K562 (cell line): Measurements from ENCODE around the genes CHRNA10, OR51L1, OR51V1 and OR56A1.

DNA sequence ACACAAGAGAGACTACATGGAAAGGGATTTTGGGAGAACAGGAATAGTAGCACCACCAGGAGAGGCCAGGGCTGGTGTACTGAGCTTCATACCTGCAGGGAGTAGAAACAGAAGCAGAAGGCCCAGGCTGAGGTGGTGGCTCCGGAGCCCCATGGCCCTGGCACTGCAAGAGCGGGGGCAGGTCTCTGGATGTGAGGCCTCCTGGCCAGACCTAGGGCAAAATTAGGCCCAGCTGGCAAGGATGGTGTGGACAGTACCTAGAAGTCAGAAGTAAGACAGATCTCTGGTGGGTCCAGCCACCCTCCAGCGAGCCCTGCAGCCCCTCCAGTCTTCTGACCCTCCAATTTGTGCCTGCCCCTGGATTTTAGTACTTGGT, at the start of gene CHRNA10:
Gene CHRNA10 (minus strand): TSS at position 225 of the 376 bp plus-strand sequence.
- RAMPAGE, long total RNA: no peak
- RRBS: no CpG with 5 or more reads among the region's 3 CpGs
PRO-cap:
- standard: no peak
- CoPRO, capped RNA only, 2 experiments: no peak in any of the 2 experiments
- CoPRO, capped and uncapped RNA, 2 experiments: no peak in any of the 2 experiments
- CoPRO, uncapped RNA only, 2 experiments: no peak in any of the 2 experiments
CAGE:
- cytosol, long polyA plus RNA: no peak
- long polyA plus RNA: no peak
- nucleolus, long total RNA: no peak
- nucleus, long polyA plus RNA: no peak

DNA sequence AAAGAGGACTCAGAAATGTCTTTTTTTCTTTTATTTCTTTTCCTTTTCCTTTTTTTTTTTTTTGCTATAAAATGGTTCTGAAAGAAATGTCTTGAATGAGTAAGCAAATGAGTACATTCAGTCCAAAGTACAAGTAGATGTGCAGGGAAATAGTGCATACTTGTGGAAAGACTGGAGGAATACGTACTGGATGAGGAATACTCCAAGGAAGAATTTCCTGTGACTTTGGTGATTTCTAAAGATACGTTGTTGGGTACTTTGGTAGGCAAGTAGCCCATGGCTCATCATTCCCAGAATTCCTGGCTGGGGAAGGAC, 4.6 kb upstream of the NUP98 start:
- RAMPAGE, long total RNA: no peak
- RRBS: no CpG with 5 or more reads among the region's 2 CpGs
PRO-cap:
- standard: no peak
- CoPRO, capped RNA only, 2 experiments: no peak in any of the 2 experiments
- CoPRO, capped and uncapped RNA, 2 experiments: no peak in any of the 2 experiments
- CoPRO, uncapped RNA only, 2 experiments: no peak in any of the 2 experiments
CAGE:
- cytosol, long polyA plus RNA: no peak
- long polyA plus RNA: no peak
- nucleolus, long total RNA: no peak
- nucleus, long polyA plus RNA: no peak

DNA sequence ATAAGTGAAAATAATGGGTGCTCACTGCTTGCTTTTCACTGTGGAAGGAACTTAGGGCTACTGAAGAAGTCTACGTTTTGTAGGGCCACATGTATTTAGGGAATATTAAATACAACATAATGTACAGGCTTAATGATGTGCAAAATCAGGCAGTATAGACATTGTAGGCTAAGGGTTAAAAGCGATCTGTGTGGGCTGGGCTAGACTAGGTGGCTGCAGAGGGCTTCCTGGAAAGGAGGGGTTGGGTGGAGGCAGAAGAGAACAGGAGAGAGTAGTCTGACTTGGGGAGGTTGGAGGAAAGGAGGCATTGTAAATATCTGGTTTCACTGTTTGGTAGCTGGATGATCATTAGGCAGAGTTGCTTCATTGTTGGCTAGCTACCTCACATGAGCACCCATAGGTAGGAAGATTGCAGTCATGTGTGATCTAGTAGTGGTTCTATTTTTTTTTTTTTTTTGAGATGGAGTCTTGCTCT, 5.4 kb downstream of the STIM1 start:
- RAMPAGE, long total RNA: no peak
- RRBS: no CpG with 5 or more reads among the region's 2 CpGs
PRO-cap:
- standard: unidirectional peak, plus-strand start at position 274 of the sequence
- CoPRO, capped RNA only, 2 experiments: no peak in any of the 2 experiments
- CoPRO, capped and uncapped RNA, 2 experiments: no peak in any of the 2 experiments
- CoPRO, uncapped RNA only, 2 experiments: no peak in any of the 2 experiments
CAGE:
- cytosol, long polyA plus RNA: no peak
- long polyA plus RNA: no peak
- nucleolus, long total RNA: no peak
- nucleus, long polyA plus RNA: no peak

GRCh38 chr11:3880565-3881147, 25.2 kb downstream of the STIM1 start:
- RAMPAGE, long total RNA: no peak
- RRBS: no CpG with 5 or more reads among the region's 5 CpGs
PRO-cap:
- standard: no peak
- CoPRO, capped RNA only, 2 experiments: no peak in any of the 2 experiments
- CoPRO, capped and uncapped RNA, 2 experiments: no peak in any of the 2 experiments
- CoPRO, uncapped RNA only, 2 experiments: no peak in any of the 2 experiments
CAGE:
- cytosol, long polyA plus RNA: no peak
- long polyA plus RNA: no peak
- nucleolus, long total RNA: no peak
- nucleus, long polyA plus RNA: no peak

DNA sequence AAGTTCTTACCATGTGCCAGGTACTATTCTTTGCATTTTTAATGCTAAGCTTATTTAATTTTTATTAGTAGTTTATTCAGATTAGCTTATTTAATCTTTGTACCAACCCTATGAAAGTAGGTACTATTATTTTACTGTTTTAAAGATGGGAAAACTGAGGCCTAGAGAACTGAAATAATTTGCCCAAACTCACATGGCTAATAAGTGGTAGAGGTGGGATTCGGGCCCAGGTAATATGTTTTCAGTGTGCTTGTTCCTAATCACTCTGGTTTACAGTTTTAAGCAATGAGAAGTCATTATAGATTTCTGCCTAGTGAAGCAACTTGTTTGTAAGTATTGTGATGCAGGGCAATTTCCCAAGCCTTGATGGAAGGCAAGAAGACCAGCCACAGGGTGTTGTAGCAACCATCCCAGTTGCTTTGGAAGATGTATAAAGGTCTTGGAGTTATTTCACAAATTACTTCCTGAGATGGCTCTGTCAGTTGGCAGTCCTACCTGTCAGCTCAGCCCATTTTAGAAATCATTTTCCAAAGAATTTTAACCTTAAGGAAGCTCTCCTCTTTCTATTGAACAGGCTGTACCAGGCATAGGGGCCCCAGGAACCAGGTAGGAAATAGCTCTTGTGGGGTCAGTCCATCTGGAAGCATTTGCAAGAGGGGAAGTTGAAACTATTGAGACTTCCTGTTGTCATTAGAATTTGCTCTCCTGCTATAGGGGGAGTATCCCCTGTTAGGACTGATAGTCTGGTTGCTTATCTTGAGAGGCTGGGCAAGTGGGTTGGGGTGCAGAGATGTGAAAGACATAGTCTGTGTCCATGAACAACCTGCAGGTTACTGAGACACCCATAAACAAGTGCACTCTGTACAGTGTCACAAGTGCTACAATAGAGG, 47.8 kb downstream of the STIM1 start:
- RAMPAGE, long total RNA: no peak
- RRBS: no CpG with 5 or more reads among the region's 1 CpG
PRO-cap:
- standard: no peak
- CoPRO, capped RNA only, 2 experiments: no peak in any of the 2 experiments
- CoPRO, capped and uncapped RNA, 2 experiments: no peak in any of the 2 experiments
- CoPRO, uncapped RNA only, 2 experiments: no peak in any of the 2 experiments
CAGE:
- cytosol, long polyA plus RNA: no peak
- long polyA plus RNA: no peak
- nucleolus, long total RNA: no peak
- nucleus, long polyA plus RNA: no peak

GRCh38 chr11:3931052-3931895, 75.8 kb downstream of the STIM1 start:
- RAMPAGE, long total RNA: no peak
- RRBS: no CpG with 5 or more reads among the region's 4 CpGs
PRO-cap:
- standard: no peak
- CoPRO, capped RNA only, 2 experiments: no peak in any of the 2 experiments
- CoPRO, capped and uncapped RNA, 2 experiments: no peak in any of the 2 experiments
- CoPRO, uncapped RNA only, 2 experiments: no peak in any of the 2 experiments
CAGE:
- cytosol, long polyA plus RNA: no peak
- long polyA plus RNA: no peak
- nucleolus, long total RNA: no peak
- nucleus, long polyA plus RNA: no peak

- RAMPAGE, long total RNA: no peak
- RRBS: no CpG with 5 or more reads among the region's 3 CpGs
PRO-cap:
- standard: no peak
- CoPRO, capped RNA only, 2 experiments: no peak in any of the 2 experiments
- CoPRO, capped and uncapped RNA, 2 experiments: no peak in any of the 2 experiments
- CoPRO, uncapped RNA only, 2 experiments: no peak in any of the 2 experiments
CAGE:
- cytosol, long polyA plus RNA: no peak
- long polyA plus RNA: no peak
- nucleolus, long total RNA: no peak
- nucleus, long polyA plus RNA: no peak
These were observed 91.0 kb downstream of the STIM1 start for GRCh38 chr11:3946276-3947030.

- RAMPAGE, long total RNA: no peak
- RRBS: no CpG with 5 or more reads among the region's 4 CpGs
PRO-cap:
- standard: no peak
- CoPRO, capped RNA only, 2 experiments: no peak in any of the 2 experiments
- CoPRO, capped and uncapped RNA, 2 experiments: no peak in any of the 2 experiments
- CoPRO, uncapped RNA only, 2 experiments: no peak in any of the 2 experiments
CAGE:
- cytosol, long polyA plus RNA: no peak
- long polyA plus RNA: no peak
- nucleolus, long total RNA: no peak
- nucleus, long polyA plus RNA: no peak
These were observed 4.3 kb upstream of the RRM1 start for GRCh38 chr11:4090203-4090840.

GRCh38 chr11:4459524-4459884, 10.4 kb downstream of the OR52K2 start:
- RAMPAGE, long total RNA: no peak
- RRBS: no CpG with 5 or more reads among the region's 4 CpGs
PRO-cap:
- standard: no peak
- CoPRO, capped RNA only, 2 experiments: no peak in any of the 2 experiments
- CoPRO, capped and uncapped RNA, 2 experiments: no peak in any of the 2 experiments
- CoPRO, uncapped RNA only, 2 experiments: no peak in any of the 2 experiments
CAGE:
- cytosol, long polyA plus RNA: no peak
- long polyA plus RNA: no peak
- nucleolus, long total RNA: no peak
- nucleus, long polyA plus RNA: no peak

DNA sequence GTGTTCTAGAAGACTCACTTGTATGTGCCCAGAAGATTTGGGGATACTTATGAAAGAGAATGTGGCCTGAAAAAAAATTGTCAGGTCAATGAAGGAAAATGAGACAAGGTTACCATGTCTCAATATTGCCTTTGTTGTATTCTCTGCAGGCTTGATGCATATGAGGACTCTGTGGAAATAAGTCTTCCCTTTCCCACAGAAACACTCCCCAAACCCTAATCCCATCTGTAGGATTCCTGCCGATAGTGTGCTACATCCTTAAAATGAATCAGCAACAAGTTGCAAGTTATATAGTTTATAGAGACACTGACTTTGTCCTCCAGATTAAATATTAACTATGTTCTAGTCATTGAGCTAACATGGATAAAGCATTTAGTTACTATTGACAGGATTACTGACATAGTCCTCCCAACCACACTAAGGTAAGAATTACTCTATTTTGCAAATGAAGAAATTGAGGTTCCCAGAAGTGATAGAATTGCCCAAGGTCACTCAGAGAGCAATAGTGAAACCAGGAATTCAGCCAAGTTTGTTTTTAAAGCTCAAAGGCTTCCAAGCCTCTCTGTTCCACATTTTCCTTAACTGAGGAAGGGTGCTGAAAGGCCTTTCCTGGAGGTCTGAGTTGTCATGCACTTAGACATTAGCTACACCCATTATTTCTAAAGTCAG, 1.9 kb downstream of the OR52M1 start:
- RAMPAGE, long total RNA: no peak
- RRBS: no CpG with 5 or more reads among the region's 1 CpG
PRO-cap:
- standard: no peak
- CoPRO, capped RNA only, 2 experiments: no peak in any of the 2 experiments
- CoPRO, capped and uncapped RNA, 2 experiments: no peak in any of the 2 experiments
- CoPRO, uncapped RNA only, 2 experiments: no peak in any of the 2 experiments
CAGE:
- cytosol, long polyA plus RNA: no peak
- long polyA plus RNA: no peak
- nucleolus, long total RNA: no peak
- nucleus, long polyA plus RNA: no peak

DNA sequence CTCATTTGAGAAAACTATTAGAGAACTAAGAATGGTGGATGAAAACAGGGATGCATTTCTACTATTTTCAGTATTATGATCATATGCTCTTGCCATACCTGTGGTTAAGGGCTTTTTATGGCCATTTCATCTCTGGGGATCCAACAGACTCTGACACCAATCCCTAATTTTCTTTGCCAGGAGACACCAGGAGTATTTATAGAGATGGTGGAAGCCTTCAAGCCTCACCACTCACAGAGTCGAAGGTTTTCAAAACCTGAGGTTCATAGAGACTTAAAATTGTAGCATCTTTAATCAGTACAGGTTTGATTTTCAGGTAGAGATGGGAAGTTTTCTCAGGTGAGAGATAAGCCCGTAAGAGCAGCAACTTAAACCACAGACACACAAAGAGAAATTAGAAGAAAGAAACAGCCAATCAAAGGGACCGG, at the start of gene OR51L1:
Gene OR51L1 (plus strand): TSS at position 239 of the 428 bp plus-strand sequence.
- RAMPAGE, long total RNA: no peak
- RRBS: no CpG with 5 or more reads among the region's 3 CpGs
PRO-cap:
- standard: no peak
- CoPRO, capped RNA only, 2 experiments: no peak in any of the 2 experiments
- CoPRO, capped and uncapped RNA, 2 experiments: no peak in any of the 2 experiments
- CoPRO, uncapped RNA only, 2 experiments: no peak in any of the 2 experiments
CAGE:
- cytosol, long polyA plus RNA: no peak
- long polyA plus RNA: no peak
- nucleolus, long total RNA: no peak
- nucleus, long polyA plus RNA: no peak

DNA sequence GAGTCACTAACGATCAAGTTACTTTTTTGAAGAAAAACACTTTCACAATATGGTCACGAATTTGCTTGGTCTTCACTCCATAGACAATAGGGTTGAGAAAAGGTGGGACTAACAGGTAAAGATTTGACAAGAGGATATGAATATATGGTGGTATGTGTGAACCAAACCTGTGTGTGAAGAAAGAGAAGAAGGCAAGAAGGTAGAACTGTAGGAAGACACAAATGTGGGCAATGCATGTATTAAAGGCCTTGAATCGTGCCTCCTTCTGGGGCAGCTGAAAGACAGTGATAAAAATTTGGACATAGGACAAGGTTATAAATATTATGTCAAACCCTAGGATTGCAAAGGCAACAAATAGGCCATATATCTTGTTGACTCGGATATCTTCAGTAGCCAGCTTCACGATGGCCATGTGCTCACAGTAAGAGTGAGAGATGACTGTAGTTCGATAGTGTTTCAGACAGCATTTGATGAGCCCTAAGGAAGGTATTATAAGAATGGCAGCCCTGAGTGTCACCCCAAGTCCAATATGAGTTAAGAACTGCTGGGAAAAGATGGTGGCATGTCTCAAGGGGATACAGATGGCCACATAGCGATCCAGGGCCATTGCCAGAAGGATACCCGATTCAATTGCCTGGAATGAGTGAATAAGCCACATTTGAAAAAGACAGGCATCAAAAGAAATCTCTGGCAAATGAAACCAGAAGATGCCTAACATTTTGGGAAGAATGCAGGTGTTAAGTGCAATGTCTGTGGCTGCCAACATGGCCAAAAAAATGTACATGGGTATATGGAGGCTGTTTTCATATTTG, 6.3 kb downstream of the OR52A5 start:
- RAMPAGE, long total RNA: no peak
- RRBS: no CpG with 5 or more reads among the region's 8 CpGs
PRO-cap:
- standard: bidirectional peak, plus-strand start at position 424 of the sequence, minus-strand start at position 289 of the sequence; bidirectional peak, plus-strand start at position 533 of the sequence, minus-strand start at position 469 of the sequence
- CoPRO, capped RNA only, 2 experiments: peak in 2 of 2 experiments; most common plus-strand start position 383 of the sequence (in 1); most common minus-strand start position 289 of the sequence (in 2)
- CoPRO, capped and uncapped RNA, 2 experiments: peak in 1 of 2 experiments; most common plus-strand start position 304 of the sequence (in 1); most common minus-strand start position 289 of the sequence (in 1)
- CoPRO, uncapped RNA only, 2 experiments: peak in 1 of 2 experiments; most common plus-strand start position 290 of the sequence (in 1); most common minus-strand start position 289 of the sequence (in 1)
CAGE:
- cytosol, long polyA plus RNA: no peak
- long polyA plus RNA: no peak
- nucleolus, long total RNA: no peak
- nucleus, long polyA plus RNA: no peak

DNA sequence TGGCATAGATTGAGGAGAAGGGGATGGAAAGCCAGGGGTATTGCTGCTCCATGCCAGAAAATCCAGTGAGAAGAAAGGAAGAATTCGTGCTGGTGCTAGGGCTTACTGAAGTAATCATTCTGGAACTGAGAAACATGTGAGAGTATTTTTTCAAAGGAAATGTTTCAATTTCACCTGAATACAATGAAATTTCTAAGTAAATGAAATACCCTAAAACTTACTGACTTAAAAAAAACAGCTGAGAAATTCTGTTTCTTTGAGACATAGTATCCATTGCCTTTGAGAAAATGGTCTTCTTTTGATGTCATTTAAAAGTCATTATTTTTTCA, at the start of gene OR51V1:
Gene OR51V1 (minus strand): TSS at position 118 of the 329 bp plus-strand sequence.
- RAMPAGE, long total RNA: no peak
- RRBS: no CpG with 5 or more reads among the region's 1 CpG
PRO-cap:
- standard: no peak
- CoPRO, capped RNA only, 2 experiments: no peak in any of the 2 experiments
- CoPRO, capped and uncapped RNA, 2 experiments: no peak in any of the 2 experiments
- CoPRO, uncapped RNA only, 2 experiments: no peak in any of the 2 experiments
CAGE:
- cytosol, long polyA plus RNA: no peak
- long polyA plus RNA: no peak
- nucleolus, long total RNA: no peak
- nucleus, long polyA plus RNA: no peak

DNA sequence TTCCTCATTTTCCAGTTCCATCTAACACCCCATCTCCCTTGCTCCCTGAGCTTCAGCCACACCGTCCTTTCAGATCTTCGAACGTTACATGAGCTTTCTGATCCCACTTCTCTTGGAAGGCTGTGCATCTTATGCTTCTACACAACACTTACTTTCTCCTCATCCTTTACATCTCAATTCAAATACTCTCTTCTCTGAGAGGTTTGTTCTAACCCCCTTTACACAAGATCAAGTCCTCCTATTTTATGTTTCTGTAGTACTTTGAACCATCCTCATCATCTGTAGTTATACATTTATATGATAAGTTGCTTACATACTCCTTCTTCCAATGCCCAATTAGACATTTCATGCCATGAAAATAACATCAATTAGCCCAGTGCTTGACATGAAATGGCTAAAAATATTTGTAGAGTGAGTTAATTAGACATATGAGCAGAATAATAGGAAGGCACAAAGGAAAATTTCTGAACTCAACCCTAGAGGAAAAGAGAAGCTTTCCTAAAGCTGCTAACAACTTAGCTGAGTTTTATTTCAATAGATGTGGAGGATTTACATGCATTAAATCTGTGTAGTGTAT, at the start of gene OR56A1:
Gene OR56A1 (minus strand): TSS at position 209 of the 577 bp plus-strand sequence.
- RAMPAGE, long total RNA: no peak
- RRBS: no CpG with 5 or more reads among the region's 3 CpGs
PRO-cap:
- standard: no peak
- CoPRO, capped RNA only, 2 experiments: no peak in any of the 2 experiments
- CoPRO, capped and uncapped RNA, 2 experiments: no peak in any of the 2 experiments
- CoPRO, uncapped RNA only, 2 experiments: no peak in any of the 2 experiments
CAGE:
- cytosol, long polyA plus RNA: no peak
- long polyA plus RNA: no peak
- nucleolus, long total RNA: no peak
- nucleus, long polyA plus RNA: no peak

DNA sequence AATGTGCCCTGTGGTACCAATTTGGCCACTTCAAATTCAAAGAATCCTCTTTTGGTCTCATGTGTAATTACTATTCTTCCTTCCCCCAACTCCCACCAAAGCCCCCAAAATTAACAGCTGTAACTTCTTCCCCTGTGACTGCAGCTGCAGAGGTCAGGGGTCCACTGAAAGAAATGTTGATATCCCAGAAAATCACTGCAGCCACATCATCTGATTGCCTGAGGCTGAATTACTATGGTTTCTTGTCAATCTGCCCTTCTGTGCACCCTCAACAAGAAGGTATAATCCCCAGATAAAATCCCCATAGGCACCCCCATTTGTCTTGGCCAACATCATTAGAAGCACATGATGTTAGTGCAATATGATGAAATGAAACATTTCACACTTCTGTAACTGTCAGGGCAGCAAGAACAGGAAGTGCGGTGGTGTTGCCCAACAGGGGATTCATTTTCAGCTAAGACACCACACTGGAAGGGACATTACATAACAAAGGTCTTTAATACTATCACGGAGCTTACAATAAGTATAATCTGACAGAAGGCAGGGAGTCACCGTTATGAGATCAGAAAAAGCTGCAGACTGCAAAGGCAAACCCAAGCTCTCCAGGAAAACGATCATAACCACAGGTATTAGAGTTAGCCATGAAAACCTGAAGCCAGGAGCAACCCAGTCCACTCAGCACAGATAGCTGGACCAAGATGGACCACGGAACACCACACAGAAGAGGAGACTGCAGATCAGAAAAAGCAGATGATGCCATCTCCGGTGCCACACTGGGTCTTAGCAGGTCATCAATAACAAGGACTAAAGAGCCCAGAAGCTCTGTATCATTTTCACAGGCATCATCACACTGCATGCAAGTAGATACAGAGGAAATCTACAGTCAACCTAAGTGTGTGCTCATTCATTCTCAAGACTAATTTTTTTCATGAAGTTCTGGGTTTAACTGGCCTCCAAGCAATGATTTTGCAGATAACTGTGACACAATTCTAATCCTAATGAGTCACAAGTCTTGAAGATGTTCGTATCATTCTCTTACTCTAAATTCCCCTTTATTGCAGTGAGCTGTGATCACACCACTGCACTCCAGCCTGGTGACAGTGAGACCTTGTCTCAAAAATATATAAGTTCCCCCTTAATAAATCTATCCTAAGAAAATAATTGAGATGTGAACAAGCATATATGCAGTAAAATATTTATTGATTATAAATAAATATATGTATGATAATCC, 2.1 kb downstream of the OR52W1 start:
- RAMPAGE, long total RNA: no peak
- RRBS: no CpG with 5 or more reads among the region's 7 CpGs
PRO-cap:
- standard: no peak
- CoPRO, capped RNA only, 2 experiments: no peak in any of the 2 experiments
- CoPRO, capped and uncapped RNA, 2 experiments: no peak in any of the 2 experiments
- CoPRO, uncapped RNA only, 2 experiments: peak in 1 of 2 experiments; most common plus-strand start position 983 of the sequence (in 1); most common minus-strand start position 862 of the sequence (in 1)
CAGE:
- cytosol, long polyA plus RNA: no peak
- long polyA plus RNA: no peak
- nucleolus, long total RNA: no peak
- nucleus, long polyA plus RNA: no peak

GRCh38 chr11:6319861-6320103, 519 bp downstream of the CAVIN3 start:
- RAMPAGE, long total RNA: no peak
- RRBS: no CpG with 5 or more reads among the region's 10 CpGs
PRO-cap:
- standard: no peak
- CoPRO, capped RNA only, 2 experiments: no peak in any of the 2 experiments
- CoPRO, capped and uncapped RNA, 2 experiments: no peak in any of the 2 experiments
- CoPRO, uncapped RNA only, 2 experiments: no peak in any of the 2 experiments
CAGE:
- cytosol, long polyA plus RNA: no peak
- long polyA plus RNA: no peak
- nucleolus, long total RNA: no peak
- nucleus, long polyA plus RNA: no peak

- RAMPAGE, long total RNA: no peak
- RRBS: 95% methylated on average over 3 of the region's 30 CpGs
PRO-cap:
- standard: no peak
- CoPRO, capped RNA only, 2 experiments: no peak in any of the 2 experiments
- CoPRO, capped and uncapped RNA, 2 experiments: no peak in any of the 2 experiments
- CoPRO, uncapped RNA only, 2 experiments: no peak in any of the 2 experiments
CAGE:
- cytosol, long polyA plus RNA: no peak
- long polyA plus RNA: no peak
- nucleolus, long total RNA: no peak
- nucleus, long polyA plus RNA: no peak
These were observed 1.2 kb downstream of the SMPD1 start for GRCh38 chr11:6391122-6392259.

DNA sequence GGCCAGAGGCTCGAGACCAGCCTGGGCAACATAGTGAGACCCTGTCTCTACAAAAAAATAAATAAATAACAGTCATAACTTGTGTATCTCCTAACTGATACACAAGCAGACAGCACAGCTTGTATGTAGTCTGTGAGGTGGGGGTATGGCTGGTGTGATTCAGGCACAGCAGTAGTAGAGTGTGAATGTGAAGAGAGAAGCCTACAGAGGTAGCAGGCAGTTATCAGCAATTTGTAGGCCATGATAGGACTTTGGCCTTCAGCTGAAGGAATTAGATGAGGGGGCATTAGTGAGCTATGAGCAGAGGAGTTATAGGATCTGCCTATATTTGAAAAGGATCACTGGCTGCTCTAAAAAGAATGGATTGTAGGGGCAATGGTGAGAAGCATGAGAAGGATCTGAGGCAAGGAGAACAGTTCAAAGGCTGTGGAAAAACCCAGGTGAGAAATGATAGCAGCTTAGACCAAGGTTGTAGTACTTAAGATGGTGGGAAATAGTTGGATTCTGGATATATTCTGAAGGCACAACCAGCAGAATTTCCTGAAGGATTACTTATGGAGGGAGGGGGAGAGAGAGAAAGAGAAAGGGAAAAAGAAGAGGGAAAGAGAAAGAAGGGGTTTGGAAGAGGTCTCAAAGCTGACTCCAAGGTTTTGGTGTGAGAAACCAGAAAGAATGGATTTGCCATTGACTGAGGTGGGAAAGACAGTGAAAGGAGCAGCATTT, 1.3 kb upstream of the DNHD1 start:
- RAMPAGE, long total RNA: no peak
- RRBS: no CpG with 5 or more reads among the region's 1 CpG
PRO-cap:
- standard: no peak
- CoPRO, capped RNA only, 2 experiments: no peak in any of the 2 experiments
- CoPRO, capped and uncapped RNA, 2 experiments: no peak in any of the 2 experiments
- CoPRO, uncapped RNA only, 2 experiments: no peak in any of the 2 experiments
CAGE:
- cytosol, long polyA plus RNA: no peak
- long polyA plus RNA: no peak
- nucleolus, long total RNA: no peak
- nucleus, long polyA plus RNA: no peak